Hair follicular keratinocyte (primary cell): ENCODE measurements around the genes MTURN, INMT and GHRHR.

DNA sequence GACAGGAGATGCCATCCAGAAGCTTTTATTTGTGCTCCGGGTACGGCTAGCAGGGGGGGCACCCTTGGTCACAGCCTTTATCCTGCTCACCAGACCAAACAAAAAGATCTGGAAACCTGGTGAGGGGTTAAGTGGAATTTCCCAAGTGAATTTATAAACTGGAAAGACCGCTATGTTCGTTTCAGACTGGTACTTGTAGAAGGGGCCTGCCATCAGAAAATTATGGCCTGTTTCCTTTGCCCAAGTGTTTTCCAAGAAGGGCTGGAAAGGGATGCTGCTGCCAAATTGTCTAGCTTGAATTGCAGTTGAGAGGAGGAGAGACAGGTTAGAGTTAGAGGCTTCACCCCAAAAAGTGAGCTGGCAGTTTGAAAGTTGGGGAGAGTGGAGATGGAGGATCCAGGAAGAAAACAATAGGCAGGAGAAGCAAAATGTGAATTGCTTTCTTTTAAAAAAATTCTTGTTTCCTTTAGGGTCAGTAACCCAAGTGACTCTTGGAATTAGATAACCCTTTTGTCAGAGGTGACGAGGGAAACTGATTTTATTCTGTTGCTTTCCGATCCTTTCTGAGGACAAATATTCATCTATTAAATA is 82.7 kb upstream of the PRR15 start:
- RAMPAGE, long total RNA = no peak

DNA sequence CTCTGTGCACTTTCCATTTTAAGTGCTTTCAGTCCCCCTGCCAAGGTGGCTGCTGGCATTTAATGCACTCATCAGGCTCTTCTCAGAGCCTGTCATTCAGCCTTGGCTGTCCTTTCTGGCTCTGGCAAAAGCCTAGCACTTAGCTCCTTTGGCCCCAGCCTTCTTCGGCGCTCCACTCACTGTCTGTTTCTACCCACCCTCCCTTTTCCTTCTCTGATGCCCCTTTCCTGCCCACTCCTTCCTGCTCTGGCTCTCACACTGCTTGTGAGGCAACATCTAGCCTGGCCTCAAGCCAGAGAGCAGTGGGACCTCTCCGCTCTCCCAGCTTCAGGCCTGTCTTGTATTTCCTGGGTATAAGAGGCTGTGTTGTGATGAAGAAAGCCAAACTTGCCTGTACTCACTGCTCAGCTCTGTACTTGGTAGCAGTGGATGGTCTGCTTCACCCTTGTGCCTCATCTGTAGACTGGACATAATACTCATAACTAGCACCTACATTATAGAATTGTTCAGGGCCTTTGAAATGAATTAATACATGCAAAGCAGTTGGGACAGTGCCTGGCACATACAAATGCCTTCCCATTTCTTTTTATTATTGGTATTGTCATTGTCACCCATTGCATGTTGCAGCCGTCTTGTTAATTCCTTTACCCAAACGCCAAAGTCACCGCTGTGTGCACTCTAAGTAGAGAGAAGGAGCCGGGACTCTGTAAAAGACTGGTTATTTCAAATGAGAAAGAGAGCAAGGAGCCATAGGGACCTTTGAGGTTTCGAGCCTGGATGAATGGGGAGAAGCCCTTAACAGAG is 60.4 kb downstream of the WIPF3 start:
- RAMPAGE, long total RNA = no peak

GRCh38 chr7:30134702-30135627 is at the start of gene MTURN:
TSS of gene MTURN (plus strand) at chr7:30134986.
- RAMPAGE, long total RNA = no peak

GRCh38 chr7:30172983-30173642 is 38.3 kb downstream of the MTURN start:
- RAMPAGE, long total RNA = no peak

DNA sequence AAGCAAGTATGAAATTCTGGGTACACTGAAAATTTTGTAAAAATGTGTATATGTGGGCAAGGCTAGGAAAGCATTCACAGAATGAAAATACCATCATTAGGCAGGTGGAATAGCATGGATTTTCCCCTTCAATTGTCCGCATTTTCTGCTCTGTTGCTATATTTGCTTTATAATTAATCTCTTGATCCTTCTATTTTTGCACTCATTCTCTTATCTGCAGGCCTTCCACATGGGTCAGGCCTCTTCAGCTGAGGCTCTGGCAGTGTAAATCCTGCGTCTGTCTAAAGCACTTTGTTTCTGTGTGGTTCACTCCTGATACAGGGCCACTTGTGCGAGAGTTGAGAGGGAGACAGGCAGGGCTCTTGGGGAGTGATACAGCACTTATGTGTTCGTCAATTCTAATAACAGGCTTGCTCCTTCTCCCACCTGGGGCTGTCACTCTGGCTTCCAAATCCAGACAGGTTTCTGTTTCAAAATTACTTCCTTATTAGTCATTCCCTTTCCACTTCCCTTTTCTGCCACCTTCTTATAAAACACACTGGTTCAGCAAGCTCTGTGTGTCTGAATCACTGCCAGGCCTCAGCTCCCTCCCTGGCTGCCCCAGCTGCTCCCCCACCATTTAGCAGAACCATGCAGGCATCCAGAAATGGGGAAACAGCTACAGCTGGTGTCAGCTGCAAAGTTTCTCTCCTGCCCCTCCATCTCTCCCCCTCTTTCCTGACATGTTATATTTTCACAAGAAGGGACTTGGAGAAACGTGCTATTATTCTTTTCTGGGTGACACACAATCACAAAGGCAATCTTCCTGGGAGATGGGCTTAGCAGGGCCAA is 58.6 kb upstream of the ZNRF2 start:
- RAMPAGE, long total RNA = no peak

- RAMPAGE, long total RNA = no peak
Observed at GRCh38 chr7:30602864-30603741, 8.4 kb downstream of the GARS1 start.

GRCh38 chr7:30688537-30689208 is 6.4 kb upstream of the CRHR2 start:
- RAMPAGE, long total RNA = no peak

DNA sequence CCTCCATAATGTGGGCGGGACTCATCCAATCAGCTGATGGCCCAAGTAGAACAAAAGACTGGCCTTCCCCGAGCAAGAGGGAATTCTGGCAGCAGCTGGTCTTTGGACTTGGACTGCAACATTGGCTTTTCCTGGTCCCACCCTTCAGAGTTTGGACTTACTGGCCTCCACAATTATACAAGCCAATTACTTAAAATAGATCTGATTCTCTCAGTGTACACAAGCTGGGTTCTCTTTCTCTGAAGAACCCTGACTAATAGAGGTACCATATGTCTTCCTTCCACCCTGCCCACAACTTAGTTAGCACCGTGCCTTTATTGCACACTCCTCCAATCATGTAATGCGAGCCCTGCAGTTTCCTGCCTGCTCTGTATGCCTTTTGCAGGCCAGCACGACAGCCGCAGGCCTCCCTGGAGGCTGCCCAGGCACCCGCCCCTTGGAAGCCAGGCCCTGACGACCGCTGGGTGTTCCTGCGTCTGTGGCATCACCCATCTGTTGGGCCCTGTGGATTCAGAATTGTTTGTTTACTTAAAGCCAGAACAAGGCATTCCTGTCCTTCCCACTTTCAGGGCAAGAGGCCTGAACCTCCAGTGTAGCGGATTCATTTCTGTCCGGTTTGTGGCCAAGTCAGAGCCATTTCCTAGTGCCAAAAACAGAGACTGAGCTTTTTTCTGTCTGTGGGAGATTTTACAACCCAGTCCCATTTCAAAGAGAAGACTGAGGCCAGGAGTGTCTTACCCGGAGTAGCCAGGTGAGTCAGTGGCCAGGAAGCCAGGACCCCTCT is 1.1 kb upstream of the INMT start:
- RAMPAGE, long total RNA = no peak

DNA sequence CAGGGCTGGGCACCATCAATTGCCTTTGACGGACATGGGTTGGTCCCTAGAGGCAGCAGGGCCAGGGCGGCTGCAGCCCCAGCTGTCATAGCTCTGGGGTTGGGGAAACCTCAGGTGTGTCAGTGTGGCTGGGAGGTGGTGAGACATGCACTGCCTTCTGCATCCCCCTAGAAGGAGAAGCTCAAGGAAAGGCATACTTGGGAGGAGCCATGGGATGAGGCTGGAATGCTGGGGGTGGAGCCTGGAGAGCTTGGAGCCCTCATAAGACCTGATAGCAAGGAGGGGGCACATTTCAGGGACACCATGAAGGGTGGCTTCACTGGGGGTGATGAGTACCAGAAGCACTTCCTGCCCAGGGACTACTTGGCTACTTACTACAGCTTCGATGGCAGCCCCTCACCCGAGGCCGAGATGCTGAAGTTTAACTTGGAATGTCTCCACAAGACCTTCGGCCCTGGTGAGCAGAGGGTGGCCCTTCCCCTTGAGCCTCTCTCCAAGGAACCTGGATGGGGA is at the start of gene INMT:
TSS of gene INMT (plus strand) at position 288 of the 513 bp plus-strand sequence.
- RAMPAGE, long total RNA = no peak

DNA sequence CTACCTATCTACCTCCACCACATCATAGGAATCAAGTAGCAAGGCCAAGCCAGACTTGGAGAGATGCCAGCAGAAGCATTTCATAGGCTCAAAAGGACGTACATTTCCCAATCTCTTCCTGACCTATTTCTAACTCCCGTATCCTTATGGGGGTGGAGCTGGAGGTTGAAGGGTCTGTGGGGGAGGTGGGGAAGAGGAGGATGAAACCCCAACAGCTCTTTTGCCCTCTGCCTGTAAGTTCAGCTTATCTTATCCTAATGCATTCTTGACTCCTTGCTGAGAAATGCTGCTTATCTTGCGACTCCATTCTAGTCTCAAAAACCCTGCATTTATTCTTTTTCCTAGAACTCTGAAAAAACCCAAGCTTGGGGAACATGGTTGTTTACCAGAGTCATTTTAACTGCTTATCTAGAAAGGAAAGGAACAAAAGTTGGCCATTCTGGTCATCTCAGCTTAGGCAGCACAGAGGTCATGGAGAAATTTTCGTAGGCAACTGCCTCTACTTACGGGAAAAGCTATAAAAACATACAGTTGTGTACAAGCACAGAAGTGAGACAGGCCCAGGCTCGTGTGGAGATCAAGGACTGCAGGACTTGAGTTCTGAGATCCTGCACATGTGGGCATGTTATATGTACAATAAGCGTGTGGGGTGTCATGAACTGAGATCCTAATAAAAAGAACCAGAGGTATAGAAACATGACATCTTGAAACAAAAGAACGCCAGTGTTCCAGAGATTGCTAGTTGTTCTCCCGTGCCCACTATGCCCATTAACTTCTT is 9.4 kb downstream of the INMT start:
- RAMPAGE, long total RNA = no peak

- RAMPAGE, long total RNA = no peak
Observed at GRCh38 chr7:30851687-30852606, 59.7 kb upstream of the AQP1 start.

GRCh38 chr7:30869917-30870680 is 41.6 kb upstream of the AQP1 start:
- RAMPAGE, long total RNA = no peak

- RAMPAGE, long total RNA = no peak
Observed at GRCh38 chr7:30932546-30933171, 21.0 kb downstream of the AQP1 start.

- RAMPAGE, long total RNA = no peak
Observed at GRCh38 chr7:30963543-30964242, at the start of gene GHRHR. TSS of gene GHRHR (plus strand) at chr7:30963953.

- RAMPAGE, long total RNA = no peak
Observed at GRCh38 chr7:32070737-32071556, 740 bp upstream of the PDE1C start.

DNA sequence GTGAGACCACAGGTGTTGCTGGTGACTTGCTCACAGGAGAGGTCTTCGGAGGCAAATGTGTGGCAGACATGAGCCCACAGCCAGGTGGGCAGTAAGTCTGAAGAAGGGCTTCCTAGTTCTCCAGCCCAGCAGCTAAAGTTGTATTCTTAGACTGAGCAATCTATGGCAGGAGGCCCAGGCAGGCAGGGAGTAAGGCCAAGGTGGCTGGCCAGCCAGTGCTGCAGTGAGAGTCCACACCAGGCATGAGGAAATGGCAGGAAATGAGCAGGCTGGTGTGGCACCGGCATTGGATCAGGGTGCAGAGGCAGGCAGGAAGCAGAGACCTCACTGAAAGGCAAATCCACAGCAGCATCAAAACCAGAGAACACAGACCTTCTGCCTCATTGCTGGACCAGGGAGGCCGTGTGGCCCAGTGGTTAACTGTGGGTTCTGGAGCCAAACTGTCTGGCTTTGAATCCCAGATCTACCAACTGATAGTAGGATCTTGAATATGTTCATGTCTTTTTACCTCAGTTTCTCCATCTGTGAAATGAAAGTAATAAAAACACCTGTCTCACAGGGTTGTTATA is 84.7 kb upstream of the PDE1C start:
- RAMPAGE, long total RNA = no peak

GRCh38 chr7:32204206-32204656 is 134.0 kb upstream of the PDE1C start:
- RAMPAGE, long total RNA = no peak

GRCh38 chr7:32464250-32465059 is 25.7 kb downstream of the LSM5 start:
- RAMPAGE, long total RNA = no peak

DNA sequence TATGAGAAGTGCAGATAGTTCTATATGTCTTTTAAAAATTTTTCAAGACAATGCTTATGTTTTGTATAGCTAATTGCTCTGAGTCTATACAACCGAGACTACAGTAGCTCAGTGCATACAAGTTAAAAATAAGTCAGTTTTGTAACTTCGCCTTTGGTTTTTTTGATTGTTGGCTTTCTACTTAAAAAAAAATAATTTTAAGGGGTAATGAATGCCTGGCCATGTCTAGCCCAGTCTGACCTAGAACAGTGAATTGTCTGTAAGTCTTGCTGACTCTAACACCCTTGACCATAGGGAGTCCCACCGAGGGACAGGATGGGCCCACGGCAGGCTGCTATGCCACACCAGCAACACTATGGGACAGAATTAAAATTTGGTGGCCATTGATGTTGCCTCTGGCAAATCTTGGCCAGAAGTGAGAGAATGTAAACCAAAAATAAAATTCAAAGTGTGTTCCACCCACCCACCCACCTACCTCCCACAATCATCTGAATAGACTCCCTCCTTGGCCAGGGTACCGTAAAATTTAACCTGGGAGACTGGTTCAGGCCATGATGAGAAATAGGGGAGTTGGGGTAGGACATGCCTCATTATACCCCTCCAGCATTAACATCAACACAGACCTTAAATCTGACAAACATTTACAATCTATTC is 32.2 kb downstream of the AVL9 start:
- RAMPAGE, long total RNA = no peak

DNA sequence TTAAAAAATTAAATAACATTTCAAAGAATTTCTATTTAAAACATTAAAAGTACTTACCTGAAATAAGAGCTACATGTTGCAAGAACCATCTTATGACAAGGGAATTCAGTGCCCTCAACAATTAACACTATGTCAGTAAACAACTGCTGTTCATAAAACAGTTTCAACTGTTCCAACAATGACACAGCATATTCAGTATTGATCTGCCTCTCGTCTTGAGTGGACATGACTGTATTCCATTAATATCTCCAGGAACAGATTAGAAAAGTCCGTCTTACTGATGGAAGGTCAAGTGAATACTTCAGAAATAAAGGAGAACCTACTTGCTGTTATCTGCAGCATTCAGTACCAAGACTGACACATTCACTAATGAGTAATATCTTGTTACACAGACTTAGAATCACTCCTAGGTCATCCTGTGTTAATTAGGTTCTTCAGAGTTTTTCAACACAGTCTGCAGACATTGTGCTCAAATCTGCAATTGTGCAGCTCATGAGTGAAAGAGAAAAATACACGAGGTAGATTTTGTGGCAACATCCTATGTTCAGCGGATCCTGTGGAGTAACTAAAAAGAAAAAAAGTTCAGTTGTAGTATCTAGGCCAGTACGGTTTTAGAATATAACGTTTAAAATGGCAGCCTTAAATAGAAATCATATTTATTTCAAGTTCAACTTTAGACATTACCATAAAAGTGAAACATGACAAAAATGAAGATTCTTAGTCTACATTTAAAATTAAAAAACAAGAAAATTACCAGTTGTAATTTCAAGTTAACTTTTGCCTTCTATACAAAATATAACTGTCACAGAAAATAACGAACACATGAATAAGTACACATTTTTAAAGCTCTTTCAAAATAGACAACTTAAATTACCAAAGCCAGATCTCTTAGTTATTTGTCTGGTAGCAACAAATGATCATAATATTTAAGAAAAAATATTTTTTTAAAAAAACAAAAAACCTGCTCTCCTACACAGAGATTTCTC is 11.9 kb downstream of the KBTBD2 start:
- RAMPAGE, long total RNA = no peak